Endometrial microvascular endothelial cells (primary cell): Measurements from ENCODE around the genes FBXO10 and CNTNAP3.

DNA sequence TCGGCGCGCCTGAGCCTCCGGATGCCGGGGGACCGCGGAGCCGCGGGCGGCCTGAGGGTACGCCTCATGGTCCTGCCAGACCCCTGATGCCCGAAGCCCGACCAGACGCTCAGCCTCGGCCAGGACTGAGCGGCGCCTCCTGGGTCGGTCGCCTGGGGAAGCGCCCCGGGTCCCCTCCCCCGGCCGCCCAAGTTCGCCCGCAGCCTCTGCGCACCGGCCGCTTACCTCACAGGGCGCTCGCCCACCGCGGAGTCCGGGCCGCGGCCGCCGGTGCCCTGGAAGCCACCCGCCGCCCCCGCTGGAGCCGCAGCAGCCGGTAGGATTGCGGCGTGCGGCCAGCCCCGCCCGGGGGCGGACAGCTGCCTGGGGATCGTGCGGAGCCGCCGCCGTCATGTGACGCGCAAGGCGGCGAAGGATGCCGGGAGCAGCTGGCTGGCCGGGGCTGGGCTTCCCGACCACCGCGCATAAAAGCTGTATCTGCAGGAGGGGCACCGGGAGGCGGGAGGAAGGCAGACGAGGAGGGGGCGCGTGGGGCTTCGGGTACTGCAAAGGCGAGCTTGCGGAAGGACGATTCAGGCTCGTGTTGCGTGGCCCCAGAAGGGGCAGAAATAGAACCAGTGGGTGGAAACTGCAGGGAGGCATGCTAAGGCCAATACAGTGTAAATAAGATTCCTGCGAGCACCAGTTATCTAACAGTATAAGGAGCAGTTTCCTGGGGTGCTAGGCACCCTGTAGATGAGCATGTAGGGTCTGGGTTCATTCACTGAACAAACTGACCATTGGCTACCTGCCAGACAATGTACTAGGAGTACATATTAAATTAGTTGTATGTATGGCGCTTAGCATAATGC is at the start of gene FBXO10:
Gene FBXO10 (minus strand): TSS at position 395 of the 851 bp plus-strand sequence.
- RAMPAGE, long total RNA: no peak

DNA sequence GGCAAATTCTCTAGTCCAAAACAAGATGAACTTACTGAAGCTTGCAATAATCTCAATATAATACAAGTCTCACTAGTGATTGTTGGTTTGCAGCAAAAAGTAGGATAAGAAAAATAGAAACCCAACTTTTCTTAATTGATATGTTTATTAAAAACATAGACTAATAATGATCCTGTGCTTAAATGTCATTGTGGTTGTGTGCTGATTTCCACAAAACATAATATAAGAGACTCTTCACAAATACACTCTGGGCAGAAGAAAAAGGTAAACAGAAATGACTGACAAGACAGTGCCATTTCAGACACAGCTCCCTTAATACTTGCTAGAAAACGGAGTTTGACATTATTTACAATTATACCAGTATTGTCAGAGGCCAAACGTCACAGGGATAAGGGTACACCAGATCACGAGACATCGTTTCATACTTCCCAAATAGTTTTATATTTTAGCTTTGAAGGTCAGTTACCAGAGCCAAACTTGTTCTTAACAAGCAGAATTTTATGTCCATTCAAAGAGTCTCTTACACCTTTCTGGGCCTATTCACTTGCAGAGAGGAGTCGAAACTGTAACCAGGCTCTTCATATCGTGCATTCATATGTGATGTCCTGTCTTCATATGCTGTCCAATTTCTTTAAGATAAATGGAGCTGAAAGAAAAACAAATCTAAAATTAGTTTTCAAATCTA is 4.0 kb downstream of the TOMM5 start:
- RAMPAGE, long total RNA: no peak

- RAMPAGE, long total RNA: no peak
Observed at GRCh38 chr9:37689779-37690056, 39.0 kb downstream of the FRMPD1 start.

- RAMPAGE, long total RNA: no peak
Observed at GRCh38 chr9:37761814-37762224, 8.2 kb downstream of the TRMT10B start.

DNA sequence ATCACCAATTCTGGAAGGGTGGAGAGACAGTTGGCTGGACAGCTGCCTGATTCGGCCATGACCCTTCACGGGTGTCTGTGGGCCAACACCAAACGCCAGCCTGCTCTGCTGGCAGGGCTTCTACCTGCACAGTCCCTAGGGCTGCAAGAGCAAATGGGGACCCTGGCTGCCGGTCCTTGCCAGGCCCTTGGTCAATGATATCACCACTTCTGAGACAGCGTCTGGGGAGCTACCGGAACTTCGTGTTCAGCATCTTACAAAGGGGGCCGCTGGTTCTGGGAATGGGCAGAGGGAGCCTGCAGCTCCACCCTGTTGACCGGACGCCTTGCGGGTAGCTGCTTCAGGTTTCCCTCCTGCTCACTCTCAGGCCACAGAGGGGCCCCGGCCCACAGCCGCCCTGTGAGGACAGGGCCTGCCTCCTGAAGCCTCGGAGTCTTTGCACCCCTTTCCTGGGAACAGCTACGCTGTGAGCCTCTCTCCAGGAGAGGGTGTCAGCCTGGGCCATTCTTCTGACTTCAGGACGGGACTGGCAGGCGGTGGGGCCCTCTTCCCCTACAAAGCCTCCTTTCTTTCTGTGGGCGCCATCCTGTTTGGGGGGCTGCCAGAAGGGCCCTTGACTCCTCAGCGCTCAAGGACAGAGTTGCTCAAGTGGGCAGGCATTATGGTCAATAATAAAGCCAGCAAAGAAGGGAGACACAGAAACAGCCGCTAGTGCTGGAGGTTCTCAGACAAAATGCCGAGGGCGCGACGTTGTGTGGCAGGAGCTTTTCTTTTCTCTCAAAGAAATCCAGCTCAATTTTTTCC is 12.5 kb upstream of the SLC25A51 start:
- RAMPAGE, long total RNA: no peak

DNA sequence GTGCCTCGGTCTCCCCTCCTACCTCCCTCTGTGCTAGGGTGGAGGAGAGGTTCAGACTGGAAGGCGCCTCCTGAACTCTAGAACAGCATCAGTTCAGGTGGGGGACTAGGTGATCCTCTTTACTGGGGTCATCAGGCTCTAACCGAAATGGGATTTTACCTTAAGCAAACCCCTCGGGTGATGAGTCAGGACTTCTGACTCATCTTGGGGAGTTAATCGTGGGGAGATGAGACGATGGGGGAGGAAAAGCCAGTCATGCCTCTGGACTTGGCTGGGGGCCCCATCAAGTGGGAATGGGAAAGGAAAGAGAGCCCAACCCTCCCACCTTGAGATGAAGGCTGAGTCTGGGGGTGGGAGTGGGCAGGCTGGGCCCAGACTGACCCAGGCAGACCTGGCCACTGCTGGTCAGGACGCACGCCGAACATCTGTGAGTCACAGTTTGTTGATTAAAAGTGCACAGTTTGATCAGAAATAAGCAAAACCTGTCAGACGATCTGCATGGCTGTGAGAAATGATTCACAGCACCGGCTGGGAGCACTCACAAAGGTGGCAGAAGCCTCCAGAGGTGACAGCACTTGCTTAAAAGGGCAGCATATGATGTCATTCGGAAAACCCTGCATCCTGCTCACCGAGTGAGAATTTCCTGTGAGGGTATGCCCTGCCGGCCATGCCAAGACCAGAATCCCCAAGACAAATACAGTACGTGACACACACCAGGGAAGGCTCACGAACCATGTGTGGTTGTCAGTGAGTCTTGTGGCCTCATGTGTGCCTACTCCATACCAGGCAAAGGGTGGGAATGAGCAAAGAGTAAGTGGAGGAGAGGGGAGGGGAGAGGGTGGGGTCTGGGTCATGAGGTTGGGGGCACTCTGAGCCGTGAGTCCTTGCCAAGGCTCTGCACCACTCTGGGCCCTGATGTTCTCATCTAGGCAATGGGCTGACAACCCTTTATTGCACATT is 50.0 kb upstream of the SLC25A51 start:
- RAMPAGE, long total RNA: no peak

- RAMPAGE, long total RNA: no peak
Observed at GRCh38 chr9:38073292-38073722, 4.3 kb upstream of the SHB start.

DNA sequence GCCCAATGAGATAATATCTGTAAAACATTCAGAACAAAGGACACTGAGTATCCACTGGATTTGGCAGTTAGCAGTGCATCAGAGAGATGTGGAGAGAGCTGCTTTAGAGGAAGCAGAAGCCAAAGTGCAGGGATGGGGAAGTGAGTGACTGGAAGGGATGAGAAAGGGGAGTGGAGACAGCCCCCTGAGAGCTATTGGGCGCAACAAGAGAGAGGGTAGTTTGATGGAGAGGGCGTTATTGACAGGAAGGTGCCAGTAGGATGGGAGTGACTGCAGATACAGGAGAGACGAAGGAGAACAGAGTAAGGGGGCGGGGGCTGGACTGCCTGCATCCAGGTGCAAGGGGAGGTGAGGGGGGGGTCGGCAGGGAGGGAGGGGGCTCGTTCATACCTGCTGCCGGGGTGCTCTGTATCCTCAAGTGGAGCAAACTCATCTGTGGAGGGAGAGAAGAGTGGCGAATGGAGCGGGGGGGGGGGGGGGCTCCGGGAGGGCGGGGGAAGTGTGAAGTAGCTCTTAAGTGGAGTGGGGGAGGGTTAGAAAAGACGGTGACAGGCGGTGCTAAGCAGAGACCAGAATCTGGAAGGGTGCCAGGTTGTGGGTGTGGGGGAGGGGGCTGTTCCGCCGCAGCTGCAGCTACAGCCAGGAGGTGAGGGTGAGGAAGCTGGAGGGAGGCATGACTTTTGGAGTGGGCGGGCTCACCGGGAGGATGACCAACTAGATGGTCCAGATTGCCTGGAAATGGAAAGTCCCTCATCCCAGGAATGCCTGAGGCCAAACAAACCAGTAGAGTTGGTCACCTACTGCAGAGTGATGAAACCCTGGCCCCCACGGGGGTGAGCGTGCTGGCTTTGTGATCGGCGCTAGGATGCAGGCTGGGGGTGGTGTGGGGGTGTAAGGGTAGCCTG is 157.8 kb upstream of the SHB start:
- RAMPAGE, long total RNA: no peak

- RAMPAGE, long total RNA: no peak
Observed at GRCh38 chr9:38318880-38319547, 73.5 kb upstream of the ALDH1B1 start.

DNA sequence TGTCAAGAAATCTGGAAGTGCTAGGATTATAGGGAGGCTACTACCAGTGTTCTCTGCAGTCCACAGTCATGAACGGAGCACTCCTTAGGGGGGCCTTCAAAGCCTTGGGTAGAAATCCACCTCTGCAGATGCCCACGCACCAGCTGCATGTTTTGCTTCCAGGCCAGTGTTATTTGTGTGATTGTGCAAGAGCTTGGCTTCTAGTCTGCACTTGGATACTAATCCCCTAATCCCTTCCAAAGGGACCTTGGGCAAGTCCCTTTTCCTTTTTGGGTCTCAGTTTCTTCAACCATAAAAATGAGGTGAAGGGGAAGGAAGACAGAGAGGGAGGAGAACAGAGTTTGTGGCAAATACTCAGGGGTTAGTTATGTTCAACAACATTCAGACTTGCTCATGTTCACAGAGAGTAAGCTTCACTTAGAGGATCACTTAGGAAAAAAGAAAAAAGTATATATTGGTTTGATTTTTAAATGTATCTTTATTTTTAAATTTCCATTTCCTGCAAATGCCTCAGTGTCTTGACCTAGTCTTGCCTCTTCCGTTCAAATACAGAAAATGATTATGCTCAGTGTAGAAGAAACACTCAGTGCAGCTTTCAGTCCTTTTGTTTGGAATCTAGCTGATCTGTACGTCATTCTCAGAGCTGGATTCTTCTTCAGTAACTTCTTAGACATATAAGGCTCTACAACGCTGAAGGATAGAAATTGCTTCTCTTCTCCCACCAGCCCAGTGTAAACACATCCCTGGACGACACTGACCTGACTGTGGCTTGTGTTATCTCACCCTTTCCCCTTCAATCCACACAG is 3.4 kb upstream of the ALDH1B1 start:
- RAMPAGE, long total RNA: no peak

DNA sequence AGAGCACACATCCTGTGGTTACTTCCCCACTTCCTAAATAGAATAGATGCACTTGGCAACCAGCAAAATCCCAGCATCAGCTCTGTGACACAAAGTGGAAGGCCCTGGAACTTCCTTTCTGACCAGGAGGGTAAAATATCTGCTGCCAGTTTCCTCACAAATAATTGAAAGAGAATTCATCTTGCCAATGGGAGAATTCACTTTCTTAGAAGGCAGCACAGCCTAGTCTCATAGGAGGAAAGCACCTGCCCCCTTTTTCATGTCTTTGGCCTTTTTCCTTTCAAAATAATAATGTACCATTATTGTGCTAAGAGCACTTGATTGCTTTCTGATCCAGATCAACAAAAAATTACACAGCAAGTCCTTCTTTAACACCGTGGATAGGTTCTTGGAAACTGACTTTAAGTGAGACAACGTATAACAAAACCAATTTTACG is 7.1 kb upstream of the IGFBPL1 start:
- RAMPAGE, long total RNA: no peak

GRCh38 chr9:38689635-38690078 is 30.3 kb downstream of the FAM240B start:
- RAMPAGE, long total RNA: no peak

DNA sequence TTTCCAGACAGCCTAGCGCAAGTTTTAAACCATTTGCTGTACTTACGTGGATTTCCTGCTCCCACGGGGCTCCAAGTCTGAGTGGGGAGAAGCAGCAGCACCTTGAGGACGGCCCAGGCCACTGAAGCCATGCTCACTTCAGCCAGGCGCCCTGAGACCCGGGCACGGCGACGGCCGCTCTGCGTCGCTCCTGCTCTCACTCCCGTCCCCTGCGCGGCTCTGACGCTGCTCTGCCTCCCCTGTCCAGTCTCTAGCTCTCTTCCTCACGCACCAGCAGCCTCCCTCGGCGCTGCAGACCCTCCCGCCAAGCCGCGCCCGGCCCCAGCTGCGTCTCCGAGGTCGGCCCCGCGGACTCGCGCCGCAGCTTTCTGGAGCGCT is at the start of gene CNTNAP3:
Gene CNTNAP3 (minus strand): TSS at position 234 of the 378 bp plus-strand sequence.
- RAMPAGE, long total RNA: no peak

DNA sequence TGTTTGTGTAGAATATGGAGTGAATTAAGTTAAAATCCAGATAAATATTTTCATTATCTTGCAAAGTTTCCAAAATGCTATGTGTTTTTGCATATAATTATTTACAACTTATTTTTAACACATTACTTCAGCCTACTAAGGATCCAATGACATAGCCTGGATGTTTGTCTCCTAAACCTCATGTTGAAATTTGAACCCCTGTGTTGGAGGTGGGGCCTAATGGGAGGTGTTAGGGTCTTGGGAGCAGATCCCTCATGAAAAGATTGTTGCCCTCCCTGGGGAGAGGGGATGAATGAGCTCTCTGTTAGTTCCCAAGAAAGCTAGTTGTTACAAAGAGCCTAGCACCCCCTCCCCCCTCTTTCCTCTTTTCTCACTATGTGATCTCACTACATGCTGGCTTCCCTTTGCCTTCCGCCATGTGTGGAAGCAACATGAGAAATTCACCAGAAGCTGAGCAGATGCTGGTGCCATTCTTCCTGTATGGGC is 196.0 kb downstream of the SPATA31A1 start:
- RAMPAGE, long total RNA: no peak

- RAMPAGE, long total RNA: no peak
Observed at GRCh38 chr9:40584033-40584889, 544.2 kb downstream of the FOXD4L6 start.

DNA sequence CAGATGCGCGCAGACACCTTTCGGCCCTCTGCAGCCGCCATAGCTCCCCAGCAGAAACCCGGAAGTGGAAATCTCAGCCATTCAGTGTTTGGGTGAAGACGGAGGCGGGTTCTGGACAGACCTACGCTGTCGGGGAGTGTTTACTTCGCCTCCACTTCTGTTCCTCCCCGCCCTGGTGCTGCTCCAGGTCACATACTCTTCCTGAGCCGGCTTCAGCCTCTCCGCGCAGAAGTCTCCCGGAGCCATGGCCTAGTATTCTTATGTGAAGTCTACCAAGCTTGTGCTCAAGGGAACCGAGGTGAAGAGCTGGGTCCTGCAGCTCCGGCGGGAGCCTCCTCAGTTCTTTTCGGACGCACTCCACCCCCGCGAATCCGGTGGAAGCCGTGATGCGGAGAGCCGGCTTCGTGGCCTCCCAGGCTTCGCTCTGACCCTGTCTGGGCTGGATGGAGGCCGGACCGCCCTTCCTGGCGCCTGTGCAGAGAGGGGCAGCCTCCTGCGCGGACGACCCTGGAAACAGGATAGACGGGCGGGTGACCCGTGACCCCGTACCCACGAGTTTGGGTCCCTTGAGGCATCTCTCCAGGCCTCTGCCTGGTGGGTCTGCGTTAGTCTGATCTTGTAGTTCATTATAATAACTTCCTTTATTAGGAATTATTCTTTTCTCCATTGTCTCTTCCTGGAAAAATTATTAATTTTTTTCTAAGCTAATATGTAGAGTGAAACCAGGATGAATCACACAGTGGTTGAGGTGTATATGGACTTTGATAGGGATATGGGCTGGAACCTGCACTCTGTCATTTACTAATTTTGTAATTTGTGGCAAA is 136.1 kb downstream of the FOXD4L6 start:
- RAMPAGE, long total RNA: start-site peak on the plus strand centred at position 144 of the sequence, 87 bp wide, 78 and 54 reads in 2 replicates

DNA sequence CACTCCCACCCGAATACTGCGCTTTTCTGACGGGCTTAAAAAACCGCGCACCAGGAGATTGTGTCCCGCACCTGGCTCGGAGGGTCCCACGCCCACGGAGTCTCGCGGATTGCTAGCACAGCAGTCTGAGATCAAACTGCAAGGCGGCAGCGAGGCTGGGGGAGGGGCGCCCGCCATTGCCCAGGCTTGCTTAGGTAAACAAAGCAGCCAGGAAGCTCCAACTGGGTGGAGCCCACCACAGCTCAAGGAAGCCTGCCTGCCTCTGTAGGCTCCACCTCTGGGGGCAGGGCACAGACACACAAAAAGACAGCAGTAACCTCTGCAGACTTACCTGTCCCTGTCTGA is 21.7 kb upstream of the FOXD4L6 start:
- RAMPAGE, long total RNA: no peak

DNA sequence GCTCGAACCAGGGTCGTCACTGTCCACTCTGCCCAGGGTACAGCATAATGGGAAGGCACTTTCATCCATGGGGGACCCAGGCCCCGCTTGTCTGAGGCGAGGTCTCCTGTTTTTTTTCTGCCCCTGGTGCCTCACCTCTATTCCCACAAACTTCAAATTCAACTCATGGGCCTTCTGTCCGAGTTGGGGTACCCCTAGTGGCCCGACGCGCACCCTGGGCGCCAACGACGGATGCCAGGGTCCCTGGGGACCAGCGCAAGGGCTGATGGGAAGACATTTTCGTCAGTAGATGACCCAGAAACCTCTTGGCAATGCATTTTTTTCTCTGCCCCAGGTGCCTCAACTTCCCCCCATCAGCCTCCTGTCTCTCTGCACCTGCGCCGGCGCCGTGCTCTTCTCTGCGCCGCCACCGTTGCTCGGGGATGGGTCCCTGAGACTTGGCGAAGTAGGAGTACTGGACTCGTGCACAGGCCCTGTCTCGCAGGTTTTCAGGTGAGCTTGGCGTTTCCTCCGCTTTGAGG is 168.6 kb upstream of the ZNG1F start:
- RAMPAGE, long total RNA: no peak

DNA sequence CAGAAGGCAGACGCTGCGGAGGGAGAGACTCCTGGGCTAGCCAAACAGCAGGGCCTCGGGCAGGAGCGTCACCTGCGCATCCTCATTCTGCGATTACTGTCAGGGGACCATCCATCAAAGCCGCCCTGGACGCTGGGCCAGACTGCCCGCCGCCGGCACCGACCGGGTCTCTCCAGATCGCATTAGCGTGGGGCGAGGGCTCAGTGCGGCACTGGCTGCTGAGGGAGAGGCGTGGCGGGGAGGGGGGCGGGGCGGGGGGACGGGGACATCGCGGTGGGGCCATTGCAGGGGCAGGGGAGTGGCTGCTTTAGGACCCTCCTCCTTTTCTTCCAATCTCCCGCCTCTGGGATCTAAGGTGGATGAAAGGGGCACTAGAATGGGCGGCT is 465.7 kb downstream of the CNTNAP3B start:
- RAMPAGE, long total RNA: no peak

DNA sequence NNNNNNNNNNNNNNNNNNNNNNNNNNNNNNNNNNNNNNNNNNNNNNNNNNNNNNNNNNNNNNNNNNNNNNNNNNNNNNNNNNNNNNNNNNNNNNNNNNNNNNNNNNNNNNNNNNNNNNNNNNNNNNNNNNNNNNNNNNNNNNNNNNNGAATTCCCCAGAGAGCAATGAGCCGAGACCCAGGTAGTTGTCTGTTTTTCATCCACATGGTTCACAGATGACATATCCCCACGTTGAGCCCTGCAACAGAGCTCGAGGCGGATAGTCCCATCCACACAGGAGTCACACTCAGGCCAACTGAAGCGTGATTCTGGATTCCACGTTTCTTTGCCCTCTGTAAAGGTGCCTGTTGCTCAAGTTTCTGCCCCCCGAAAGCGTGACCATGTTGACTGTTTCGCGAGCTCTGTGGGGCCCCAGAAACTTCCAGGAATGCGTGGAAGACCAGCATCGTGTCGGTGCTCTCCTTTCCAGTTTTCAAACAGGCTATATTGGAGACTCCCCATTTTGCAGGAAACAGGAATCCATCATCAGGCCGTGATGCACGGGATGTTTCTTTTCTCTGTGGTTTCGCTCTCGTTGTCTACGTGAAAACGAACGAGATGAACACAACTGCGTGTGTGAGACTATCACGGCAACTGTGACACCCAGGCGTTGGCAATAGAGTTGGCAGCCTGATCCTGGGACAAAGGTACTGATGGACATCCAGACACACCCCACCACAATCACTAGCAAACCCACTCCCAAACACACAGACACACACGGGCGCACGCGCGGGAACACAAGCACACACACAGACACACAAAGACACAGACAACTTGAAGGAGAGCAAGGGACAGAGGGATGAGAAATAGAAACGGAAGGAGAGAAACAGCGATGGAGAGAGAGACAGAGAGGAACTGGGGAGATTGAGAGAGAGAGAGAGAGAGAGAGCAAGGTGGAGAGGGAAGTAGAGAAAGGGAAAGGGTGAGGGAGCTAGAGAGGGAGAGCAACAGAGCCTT is 1609.1 kb downstream of the SPATA31A7 start:
- RAMPAGE, long total RNA: no peak